Spinal cord (tissue), 3 donors: ENCODE data around the gene POMP.

- PRO-cap, result no peak
- RAMPAGE, long total RNA, result no peak
Observed at GRCh38 chr13:28422659-28423580, 72.0 kb downstream of the FLT1 start.

GRCh38 chr13:28429488-28430502 is 65.1 kb downstream of the FLT1 start:
- PRO-cap, result no peak
- RAMPAGE, long total RNA, result no peak

DNA sequence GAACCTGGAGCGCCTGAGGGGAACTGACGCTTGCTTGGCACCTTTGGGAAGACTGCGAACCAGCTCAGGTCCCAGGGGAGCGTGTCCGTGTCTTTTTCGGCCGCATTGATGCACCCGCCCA is 656 bp upstream of the FLT1 start:
- PRO-cap, result no peak
- RAMPAGE, long total RNA, result no peak

DNA sequence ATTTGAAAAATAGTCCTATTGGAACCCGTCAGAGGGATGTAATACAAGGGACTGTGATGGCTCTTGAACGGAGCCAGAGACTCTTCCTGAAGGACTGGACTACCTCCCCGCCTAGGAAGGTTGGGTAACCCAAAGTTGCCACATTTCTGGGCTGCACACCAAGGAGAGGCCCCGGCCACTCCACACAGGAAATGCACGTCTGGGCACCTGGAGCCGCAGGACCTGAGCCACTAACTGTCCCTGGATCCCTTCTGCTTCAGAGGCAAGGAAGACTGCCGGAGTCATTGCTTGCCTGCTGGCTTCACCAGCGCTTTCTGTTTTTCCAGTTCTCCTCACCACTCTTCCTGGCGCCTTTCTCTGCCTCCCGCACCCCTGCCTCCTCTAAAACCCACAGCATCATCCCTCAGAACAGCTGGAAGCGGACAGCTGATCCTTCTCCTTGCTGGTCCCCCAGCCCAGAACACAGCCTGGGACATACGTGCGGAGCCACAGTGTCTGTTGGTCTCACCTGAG is 1.3 kb upstream of the FLT1 start:
- PRO-cap, result no peak
- RAMPAGE, long total RNA, result no peak

GRCh38 chr13:28505385-28506039 is 10.6 kb upstream of the FLT1 start:
- PRO-cap, result no peak
- RAMPAGE, long total RNA, result no peak

DNA sequence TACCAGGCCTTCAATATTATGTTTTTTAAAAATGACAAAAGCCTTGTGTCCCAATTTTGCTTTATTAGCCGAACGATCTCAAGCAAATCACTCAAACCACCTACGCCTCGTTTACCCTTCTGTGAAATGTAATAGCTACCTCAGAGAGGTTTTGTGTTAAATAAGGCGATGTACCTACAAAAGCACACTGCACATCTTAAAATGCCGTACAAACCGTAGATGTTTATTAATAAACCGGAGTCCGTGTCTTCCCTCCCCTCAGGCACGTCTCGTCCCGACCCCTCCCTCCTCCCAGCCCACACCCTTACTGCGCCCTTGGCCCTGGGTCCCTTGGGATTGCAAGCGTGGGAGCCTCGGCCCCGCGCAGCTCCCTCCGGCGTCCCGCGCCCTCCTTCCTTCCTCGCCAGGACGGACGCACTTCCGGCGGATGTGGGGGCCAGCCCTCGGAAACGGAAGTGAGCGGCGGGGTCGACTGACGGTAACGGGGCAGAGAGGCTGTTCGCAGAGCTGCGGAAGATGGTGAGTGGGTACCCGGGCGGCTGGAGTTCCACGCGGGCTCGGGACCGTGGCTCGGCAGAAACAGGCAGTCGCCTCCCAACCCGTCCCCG is at the start of gene POMP:
POMP (plus strand) TSS at position 462 of the 608 bp plus-strand sequence.
- PRO-cap, result bidirectional peak, plus-strand start at position 465 of the sequence, minus-strand start at position 410 of the sequence
- RAMPAGE, long total RNA, result start-site peak on the plus strand centred at position 476 of the sequence, 63 bp wide, 7,193 and 4,928 reads in 2 replicates

GRCh38 chr13:28659277-28659959 is 488 bp downstream of the POMP start:
- PRO-cap, result no peak
- RAMPAGE, long total RNA, result no peak

GRCh38 chr13:28744056-28744519 is 25.3 kb upstream of the SLC46A3 start:
- PRO-cap, result no peak
- RAMPAGE, long total RNA, result no peak

DNA sequence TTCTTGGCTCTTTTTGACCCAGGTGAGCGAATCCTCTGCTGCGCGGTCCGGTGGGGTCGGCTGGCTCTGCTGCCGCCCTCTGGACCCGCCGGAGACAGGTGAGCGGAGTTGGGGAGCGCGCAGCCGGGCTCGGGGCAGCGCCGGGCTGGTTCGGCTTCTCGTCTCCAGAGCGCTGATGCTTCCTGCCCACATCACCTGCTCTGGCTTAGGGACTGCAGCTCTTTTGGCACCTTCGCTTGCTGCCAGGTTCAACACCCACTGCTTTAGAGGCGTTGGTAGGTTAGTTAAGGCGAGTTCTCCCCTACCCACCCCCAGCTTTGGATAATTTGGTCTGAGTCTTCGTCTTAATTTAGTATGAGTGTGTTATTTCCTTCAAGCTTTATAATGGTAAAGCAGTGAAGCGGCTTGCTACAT is 458 bp downstream of the MTUS2 start:
- PRO-cap, result no peak
- RAMPAGE, long total RNA, result no peak

- PRO-cap, result no peak
- RAMPAGE, long total RNA, result no peak
Observed at GRCh38 chr13:28983521-28983987, 163.4 kb downstream of the MTUS2 start.

- PRO-cap, result no peak
- RAMPAGE, long total RNA, result no peak
Observed at GRCh38 chr13:29464164-29464789, 131.2 kb downstream of the SLC7A1 start.

DNA sequence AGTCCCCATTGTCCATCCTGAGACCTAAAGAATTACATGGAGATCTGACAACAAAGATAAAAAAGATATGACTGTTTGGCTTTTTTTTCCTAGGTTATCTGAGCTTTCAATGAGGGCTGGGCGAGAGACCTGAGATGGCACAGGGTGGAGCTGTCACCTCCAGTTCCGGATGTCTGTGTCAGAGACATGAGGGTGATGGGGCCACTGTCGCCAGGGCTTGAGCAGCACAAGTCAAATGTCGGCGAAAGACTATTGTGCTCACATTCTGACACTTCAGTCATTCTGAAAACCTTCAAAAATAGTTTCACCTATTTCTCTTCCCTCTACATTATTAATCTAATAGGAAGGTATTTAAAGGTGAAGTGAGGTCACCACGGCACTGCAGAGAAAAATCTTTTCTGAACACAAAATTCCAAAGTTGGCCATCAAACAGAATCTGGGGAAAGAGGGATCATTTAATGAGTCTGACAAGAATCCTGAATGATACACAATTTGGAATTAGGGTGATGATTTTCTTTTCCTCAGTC is 65.6 kb downstream of the SLC7A1 start:
- PRO-cap, result no peak
- RAMPAGE, long total RNA, result no peak

DNA sequence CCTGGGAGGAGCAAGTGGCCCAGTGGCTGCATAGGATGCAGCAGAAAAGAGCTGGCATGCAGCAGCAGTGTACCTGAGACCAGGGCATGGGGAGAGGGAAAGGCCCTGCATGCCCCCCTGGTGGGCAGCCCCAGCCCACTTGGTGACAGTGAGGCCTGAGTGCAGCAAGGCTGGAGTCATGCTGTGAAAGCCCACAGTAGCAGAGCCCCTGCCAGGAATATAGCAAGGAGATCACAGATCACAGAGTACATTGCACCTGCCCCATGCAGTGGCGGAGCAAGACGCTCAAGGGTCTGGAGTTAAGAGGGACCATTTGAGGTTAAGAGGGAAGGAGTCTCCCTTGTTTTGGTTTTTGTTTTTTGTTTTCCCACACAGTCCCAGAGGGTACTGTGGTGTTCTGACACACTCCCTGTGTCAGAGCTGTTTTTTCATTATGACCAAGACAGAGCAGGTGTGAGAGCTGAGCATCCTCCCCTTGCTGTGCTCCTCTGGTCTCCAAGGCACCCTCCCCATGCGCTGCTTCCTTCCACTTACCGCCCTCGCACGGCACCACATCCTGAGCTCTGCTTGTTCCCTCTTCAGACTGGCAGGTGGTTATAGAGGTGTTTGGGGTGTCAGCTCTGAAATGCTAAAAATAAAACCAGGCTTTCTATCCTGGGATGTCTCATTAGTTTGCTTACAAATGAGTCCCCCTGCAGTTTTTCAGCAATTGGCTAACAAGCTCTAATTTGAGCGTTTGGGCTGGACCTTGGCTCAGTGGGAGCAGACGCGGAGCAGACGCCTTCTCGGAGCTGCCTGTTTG is 85.1 kb upstream of the UBL3 start:
- PRO-cap, result no peak
- RAMPAGE, long total RNA, result no peak

DNA sequence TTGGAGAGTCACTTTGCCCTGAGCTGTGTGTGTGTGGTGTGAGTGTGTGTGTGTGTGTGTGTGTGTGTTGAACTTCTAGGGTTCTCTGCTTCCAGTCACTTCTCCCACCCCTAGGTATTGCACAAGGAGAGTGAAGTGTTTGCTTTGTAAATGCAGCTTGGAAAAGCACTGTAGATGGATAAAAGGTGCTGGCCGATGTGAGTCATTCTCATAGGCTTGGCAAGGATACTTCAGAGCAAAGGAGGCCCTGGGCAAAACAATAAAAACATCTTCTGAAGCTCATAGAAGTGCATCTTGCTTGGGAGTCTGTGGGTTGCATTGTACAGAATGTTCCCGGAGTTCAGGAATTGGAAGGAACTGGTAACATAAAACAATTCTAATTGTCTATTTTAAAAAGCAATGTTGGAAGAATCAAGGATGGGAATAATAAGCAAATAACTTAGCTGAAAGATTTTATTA is 181.6 kb downstream of the KATNAL1 start:
- PRO-cap, result no peak
- RAMPAGE, long total RNA, result no peak

- PRO-cap, result no peak
- RAMPAGE, long total RNA, result no peak
Observed at GRCh38 chr13:30147813-30148556, 159.4 kb downstream of the KATNAL1 start.

DNA sequence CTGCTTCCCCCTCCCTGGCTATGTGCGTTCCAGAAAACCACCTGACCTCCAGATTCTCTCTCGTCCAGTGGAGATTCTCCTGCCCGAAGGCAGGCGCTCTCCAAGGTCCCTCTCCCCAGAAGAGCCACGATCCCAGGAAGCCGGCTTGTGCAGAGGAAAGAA is 153.2 kb downstream of the KATNAL1 start:
- PRO-cap, result no peak
- RAMPAGE, long total RNA, result no peak

- PRO-cap, result no peak
- RAMPAGE, long total RNA, result no peak
Observed at GRCh38 chr13:30307781-30308084, 382 bp upstream of the KATNAL1 start.

DNA sequence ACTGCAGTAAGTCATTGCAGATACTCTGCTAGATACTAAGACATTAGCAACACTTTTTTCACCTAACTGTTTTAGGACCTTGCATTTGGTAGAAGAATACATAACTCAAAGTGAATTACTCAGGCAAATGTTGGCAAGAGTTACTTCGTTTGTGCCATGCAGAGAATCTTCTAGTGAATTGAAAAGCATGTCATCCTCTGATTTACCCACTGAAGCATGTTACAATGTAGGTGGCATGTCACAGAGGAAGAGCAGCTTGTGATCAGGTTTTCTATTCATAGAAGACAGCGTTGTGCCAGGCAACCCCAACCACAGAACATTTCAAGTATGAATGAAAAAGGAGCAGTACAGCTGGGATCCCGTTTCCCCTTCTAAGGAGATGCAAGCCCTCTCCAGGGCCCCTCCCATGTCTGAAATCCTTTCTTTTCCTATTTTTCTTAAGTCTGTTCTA is 5.9 kb upstream of the KATNAL1 start:
- PRO-cap, result no peak
- RAMPAGE, long total RNA, result no peak

GRCh38 chr13:30371439-30372524 is 50.5 kb upstream of the UBE2L5 start:
- PRO-cap, result no peak
- RAMPAGE, long total RNA, result no peak

DNA sequence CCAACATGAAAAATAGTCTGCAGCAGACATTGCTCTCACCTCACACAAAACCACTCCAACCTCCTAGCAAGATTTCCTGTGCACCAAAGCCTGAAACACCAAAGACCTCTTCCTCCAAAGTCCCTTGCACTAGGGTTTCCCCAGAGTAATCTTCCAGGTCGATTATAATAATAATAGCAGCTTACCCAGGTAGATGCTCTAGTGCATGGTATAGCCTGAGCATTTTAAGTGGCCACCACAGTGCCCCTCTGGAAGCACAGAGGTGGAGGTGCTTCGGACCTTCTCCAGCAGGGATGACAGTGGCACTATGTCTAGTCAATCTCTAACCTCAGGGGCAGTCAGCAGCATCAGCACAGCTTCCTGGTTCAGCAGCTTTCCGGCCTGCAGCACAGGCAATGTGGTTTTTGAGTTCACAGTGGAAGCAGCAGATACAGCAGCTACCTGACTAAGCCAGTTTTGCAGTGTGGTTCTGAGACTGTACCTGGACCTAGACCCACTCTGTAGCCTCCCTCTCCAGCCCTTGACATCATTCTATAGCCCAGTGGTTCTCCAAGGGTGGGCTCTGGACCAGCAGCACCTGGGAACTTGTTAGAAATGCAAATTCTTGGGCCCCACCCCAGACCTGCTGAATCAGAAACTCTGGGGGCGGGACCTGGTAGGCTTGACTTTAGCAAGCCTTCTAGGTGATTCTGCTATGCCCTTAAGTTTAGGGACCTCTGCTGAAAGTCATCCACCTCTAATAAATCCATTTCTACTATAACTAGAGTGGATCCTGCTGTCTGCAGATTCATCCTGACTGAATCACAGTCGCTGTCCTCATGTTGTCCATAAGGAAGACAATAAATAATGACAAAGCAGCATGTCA is 45.4 kb upstream of the UBE2L5 start:
- PRO-cap, result no peak
- RAMPAGE, long total RNA, result no peak